Right ventricle myocardium (tissue), 1 donor: ENCODE data around the genes DNM1L, GXYLT1 and PUS7L.

DNA sequence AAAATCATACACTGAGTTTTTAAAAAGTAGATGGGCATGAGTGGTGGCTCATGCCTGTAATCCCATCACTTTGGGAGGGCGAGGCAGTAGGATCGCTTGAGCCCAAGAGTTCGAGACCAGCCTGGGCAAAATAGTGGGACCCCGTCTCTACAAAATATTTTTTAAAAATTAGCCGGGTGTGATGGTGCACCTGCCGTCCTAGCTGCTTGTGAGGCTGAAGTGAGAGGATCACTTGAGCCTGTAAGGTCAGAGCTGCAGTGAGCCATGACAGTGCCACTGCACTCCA is 128.8 kb upstream of the DNM1L start:
- PRO-cap, 2 experiments: no peak in any of the 2 experiments

DNA sequence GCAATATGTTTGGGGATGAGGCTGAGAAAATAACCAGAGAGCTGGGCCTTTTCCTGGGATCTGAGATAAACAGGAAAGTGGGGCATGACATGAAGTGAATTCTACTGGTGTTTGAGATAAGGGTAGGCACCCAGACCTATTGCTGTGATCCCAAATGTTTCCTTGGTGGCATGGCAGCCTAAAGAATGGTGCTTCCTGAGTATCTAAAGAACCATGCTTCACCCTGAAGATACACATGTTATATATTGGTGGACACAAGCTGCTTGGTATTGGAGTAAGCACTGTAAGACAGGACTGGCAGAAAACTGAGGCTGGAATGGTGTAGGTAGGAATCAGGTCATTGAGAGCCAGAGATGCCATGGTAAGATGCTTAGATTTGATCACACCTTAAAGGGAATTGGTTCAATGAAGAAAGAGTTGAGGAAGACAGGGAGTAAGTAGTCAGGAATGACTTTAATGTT is 50.3 kb upstream of the DNM1L start:
- PRO-cap, 2 experiments: no peak in any of the 2 experiments

DNA sequence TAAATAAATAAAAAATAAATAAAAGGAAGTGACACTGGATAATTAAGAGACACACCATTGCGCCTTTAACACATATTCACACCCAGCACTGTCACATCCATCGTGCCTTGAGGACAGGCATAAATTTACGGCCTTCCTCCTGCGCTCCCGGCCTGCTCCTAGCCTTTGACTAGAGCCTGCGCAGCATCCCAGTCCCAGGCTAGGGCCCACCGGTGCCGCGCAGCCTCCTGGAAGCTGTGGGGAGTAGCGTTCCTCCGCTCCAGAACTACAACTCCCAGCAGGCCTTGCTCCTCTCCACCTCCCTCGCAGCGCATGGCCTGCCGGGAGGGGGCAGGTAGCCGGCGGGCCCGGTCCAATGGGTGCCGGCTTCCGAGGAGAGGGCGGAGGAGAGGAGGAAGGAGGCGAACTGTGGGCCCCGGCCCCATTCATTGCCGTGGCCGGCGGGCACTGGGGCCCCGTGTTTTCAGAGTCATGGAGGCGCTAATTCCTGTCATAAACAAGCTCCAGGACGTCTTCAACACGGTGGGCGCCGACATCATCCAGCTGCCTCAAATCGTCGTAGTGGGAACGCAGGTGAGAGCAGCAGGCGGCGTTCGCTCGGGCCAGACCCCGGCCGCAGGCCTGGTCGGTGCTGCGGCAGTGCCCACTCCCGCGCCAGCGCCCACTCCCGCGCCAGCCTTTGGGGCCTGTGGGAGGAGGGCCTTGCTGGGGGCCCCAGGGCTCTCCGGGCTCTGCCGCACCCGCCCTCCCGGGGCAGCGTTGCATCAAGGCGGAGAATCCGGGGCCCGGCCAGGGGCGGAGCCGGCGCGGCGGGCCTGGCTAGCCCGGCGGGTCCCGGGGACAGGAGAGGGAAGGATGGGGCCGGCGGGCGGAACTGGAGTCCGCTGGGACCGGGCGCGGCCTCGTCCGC is at the start of gene DNM1L:
TSS of gene DNM1L (plus strand) at position 409 of the 910 bp plus-strand sequence.
- PRO-cap, 2 experiments: peak in 2 of 2 experiments; most common plus-strand start position 428 of the sequence (in 2); most common minus-strand start position 160 of the sequence (in 2)

DNA sequence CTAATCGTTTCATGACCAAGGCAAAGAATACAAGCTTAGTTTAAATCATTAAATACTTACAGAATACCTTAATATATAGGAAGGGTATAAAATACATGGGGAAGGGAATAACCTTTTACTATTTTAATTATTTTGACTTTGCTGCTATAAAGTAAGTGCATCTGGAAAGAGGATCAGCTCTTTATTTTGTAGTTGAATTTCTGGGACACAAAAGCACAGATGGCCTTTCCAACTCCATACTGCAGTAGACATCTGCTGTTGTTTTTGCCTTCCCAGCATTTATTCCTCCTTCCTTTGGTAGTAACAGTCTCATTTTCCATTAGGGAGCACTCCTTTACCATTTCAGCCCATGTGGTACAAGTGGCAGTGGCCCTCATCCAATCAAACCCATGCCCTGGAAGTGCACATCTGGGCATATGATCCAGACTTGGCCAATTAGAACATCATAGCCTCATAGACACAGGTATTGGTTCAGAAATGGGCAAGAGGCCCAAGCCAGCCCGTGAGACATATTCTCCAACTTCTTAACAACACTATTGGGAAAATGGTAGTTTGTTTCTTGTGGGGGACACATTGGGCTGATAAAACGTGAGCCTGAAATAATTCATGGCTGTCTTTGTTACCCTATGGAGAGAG is 64.7 kb upstream of the YARS2 start:
- PRO-cap, 2 experiments: no peak in any of the 2 experiments

DNA sequence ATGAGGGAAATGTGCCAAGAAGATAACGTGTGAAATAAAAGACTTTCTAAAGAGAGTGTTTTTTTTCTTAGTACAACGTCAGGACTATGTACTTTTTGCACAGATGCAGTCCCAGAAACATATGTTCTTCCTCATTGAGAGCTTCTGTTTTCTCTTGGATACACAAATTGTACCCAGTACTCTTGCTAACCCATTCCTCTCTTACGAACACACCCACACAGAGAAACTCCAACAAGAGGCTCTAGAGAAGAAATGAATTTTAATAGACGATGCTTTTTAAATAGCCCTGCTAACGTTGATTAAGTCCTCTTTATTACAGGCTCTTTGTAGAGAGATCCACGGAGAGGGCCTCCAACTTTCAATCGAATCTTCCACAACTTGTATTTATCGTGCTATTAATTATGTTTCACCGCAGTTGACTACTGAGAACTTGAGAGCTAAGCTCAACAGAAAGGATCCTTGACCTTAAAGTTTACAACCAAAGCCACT is 828 bp upstream of the PKP2 start:
- PRO-cap, 2 experiments: no peak in any of the 2 experiments

DNA sequence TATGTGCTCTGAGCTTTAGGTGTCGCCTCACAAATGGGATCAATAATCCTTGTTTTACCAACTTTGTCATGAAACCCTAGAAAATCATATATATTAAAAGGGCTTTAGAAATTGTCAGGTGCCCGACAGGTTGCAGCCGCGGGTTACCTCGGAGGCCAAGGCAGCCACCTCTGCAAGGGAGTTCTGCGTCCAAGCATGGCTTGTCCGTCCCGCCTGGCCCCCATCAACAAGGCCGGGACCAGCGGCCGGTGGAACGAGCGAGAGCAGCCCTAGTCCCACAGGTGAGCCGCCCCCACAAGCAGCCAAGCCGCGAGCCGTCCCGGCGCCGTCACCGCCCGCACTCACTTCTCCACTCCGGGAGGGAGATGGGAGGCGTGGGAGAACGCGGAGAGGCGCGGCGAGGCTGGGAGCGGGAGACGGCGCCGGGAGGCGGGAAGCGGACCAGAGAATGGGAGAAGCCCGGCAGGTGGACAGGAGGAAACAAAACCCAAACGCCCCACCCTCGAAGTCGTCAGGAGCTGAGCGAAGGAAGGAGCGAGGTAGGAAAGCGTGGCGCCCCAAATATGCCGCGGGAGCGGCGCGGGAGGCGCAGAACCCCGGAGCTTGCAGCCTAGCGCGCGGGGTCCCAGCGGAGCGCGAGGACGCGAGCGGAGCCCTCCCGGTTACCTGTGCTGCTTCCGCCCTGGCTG is 769 bp downstream of the SYT10 start:
- PRO-cap, 2 experiments: no peak in any of the 2 experiments

DNA sequence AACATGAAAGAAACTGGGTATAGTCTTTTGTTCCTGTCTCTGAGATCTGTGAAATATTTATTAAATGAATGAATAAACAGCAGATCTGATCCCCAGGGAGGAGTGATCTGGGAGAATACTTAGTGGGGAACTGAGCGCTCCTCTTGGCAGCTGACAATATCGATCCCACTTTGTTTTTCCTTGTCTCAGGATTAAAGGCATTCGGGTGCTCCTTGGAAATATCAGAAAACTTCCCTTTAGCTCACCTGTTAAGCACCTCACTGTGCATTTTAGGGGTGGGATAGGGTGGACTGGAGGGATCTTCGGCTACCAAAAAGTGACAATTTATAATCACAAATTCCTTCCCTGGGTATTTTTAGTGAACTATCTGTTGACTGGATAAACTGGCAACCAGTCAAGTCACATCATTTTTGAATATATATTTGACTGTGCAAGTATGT is 626 bp downstream of the ALG10B start:
- PRO-cap, 2 experiments: no peak in any of the 2 experiments

DNA sequence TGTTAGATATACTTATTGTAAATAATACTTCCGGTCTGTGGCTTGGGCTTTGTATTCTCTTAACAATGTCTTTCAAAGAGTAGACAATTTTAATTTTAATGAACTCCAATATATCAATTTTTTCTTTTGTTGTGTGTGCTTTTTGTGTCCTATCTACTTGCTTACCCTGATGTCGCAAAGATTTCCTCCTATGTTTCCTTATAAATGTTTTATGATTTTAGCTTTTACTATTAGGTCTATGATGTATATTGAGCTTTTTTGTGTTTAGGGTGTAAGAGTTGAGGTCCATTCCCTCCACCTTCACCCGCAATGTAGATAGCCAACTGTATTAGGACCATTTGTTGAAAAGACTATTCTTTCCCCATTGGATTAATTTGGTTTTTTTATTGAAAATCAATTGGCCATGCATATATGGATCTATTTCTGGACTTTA is 182.9 kb downstream of the C12orf40 start:
- PRO-cap, 2 experiments: no peak in any of the 2 experiments

- PRO-cap, 2 experiments: no peak in any of the 2 experiments
Observed at GRCh38 chr12:40002767-40003125, 103.1 kb downstream of the SLC2A13 start.

DNA sequence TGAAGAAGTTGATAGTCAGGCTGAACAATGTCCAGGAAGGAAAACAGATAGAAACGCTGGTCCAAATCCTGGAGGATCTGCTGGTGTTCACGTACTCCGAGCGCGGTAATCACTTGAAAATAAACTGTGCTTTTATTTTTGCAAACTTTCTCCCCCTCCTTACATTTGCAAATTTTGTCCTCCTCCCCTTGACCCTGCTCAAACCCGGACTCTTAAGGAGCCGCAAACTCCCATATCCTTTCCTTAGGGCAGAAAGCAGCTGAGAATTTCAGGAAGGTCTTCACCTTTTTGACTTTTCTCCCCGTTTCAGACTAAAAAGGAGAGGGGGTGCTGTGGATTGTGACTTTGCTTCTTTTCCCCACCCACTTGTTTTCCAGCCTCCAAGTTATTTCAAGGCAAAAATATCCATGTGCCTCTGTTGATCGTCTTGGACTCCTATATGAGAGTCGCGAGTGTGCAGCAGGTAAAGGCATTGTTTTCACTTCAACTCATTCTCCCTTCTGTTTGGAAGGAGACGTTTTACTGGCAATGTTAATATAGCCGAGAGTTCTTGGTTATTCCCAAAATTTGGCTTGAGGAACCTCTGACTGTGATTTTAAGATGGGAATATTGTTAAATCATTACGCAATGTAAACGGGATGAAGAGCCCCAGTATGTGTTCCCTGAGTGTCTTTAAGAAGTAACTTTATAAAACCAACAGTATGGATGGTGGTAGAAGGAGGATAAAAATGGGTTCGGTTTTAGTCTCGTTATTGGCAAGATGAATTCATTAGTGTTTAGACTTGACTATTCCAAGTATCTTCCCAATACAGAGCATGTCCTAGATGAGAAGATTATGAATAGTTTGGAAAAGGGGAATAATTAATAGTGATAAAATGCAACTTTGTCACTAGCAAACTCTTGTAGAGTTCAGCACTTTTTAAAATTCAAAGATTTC is 649 bp downstream of the LRRK2 start:
- PRO-cap, 2 experiments: no peak in any of the 2 experiments

- PRO-cap, 2 experiments: no peak in any of the 2 experiments
Observed at GRCh38 chr12:40293000-40293420, 68.2 kb downstream of the LRRK2 start.

GRCh38 chr12:40321897-40322555 is 97.2 kb downstream of the LRRK2 start:
- PRO-cap, 2 experiments: no peak in any of the 2 experiments

- PRO-cap, 2 experiments: no peak in any of the 2 experiments
Observed at GRCh38 chr12:40693074-40693999, 1.1 kb downstream of the CNTN1 start.

- PRO-cap, 2 experiments: no peak in any of the 2 experiments
Observed at GRCh38 chr12:41205186-41205751, 17.1 kb downstream of the PDZRN4 start.

DNA sequence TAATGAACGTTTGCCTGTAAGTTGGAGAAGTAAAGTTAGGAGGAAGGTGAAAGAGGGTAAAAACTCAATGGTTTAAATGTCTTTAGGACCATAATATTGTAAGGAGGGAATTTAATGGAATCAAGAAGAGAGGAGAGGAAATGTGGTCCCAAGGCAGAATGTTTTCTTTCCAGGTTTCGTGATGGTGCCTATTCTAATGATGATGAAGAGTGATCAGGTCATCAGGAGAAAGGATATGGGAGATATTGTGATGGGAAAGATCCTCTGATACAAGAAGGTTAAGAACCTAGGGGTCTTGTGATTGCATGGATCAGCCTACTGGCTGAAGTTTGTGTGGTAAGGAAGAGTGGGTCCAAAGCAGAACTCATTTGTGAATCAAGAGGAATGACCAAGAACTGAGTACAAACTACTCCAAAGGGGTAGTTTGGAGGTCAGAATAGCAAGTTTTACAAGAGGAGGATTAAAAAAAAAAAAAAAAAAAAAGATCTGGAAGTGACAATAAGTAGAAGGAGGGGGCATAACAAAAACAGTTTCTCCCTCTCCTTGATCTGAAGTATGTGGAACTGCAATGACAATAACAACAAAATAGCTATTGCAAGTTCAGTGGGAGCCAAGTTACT is 144.3 kb downstream of the PDZRN4 start:
- PRO-cap, 2 experiments: no peak in any of the 2 experiments

DNA sequence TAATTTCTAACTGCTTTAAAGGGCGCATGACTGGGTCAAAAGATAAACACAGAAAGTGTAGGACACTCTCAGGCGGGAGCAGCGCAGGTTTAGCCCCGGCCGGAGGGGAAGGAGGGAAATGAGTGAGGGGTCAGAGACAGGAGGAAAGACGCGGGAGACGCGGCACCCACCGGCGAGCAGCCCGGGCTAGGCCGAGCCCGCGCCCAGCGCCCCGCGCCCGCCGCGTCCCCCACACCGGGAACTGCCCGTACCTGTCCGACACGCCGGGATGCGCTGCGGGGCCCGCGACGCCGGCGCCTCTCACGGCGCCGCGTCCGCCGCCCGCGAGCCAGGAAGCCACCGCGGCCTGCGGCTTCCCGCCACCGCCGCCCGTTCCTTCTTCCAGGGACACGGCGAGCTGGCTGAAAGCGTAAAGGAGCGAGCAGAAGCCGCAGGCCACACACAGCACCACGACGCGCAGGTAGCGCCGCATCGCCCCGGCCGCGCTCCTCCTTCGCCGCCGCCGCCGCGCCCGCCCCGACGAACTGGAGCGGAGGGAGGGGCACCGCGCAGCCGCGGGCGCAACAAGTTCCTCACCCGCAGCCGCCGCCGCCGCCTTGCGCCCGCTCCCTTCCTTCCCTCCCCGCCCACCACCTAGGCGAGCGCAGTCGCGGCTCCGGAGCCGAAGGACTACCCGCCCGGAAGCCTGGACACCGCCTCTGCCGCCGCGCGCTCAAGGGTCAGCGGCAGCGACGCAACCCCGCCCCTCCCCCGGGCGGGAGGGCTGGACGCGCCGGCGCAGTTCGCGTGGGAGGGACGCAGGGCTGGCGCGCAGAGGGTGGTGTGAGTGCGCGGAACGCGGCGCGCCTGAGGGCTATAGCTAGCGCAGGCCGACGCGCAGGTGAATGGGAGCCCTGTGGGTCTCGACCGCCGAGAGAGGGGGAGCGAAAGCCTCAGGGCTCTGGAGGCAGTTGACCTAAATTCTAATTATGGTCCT is at the start of gene GXYLT1:
TSS of gene GXYLT1 (minus strand) at position 700 of the 976 bp plus-strand sequence.
- PRO-cap, 2 experiments: peak in 2 of 2 experiments; most common plus-strand start position 813 of the sequence (in 1); most common minus-strand start position 700 of the sequence (in 2)

DNA sequence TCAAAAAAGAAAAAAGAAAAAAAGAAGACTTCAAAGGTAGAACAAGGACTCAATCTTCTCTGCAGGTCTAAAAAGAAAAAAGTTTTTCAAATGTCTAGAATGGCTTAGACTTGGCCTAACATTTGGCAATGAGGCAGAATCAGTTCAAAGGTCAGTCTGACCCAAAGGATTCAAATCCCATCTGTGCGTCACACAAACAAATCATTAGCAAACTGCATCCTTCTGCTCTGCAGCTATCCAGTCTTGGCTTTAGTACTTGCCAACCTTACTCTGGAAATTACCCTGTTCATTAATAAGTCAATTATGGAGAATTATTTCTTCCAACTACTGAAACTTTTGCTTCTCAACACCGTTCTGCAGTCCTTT is 3.1 kb downstream of the YAF2 start:
- PRO-cap, 2 experiments: no peak in any of the 2 experiments

DNA sequence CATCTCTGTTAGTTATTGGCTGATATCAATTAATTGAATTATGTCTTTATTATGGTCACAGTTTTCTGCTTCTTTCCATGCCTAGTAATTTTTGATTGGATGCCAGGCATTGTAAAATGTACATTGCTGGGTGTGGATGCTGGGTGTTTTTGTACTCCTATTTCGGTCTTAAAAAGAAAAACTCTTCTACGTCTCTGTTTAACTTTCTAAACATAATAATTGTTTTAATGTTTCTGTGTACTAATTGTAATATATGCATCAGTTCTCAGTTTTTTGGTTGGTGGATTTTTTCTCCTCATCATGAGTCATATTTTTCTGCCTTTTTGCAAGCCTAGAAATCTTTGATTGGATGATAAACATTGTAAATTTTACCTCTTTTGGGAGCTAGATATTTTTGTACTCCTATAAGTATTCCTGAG is 296.2 kb upstream of the PRICKLE1 start:
- PRO-cap, 2 experiments: no peak in any of the 2 experiments

DNA sequence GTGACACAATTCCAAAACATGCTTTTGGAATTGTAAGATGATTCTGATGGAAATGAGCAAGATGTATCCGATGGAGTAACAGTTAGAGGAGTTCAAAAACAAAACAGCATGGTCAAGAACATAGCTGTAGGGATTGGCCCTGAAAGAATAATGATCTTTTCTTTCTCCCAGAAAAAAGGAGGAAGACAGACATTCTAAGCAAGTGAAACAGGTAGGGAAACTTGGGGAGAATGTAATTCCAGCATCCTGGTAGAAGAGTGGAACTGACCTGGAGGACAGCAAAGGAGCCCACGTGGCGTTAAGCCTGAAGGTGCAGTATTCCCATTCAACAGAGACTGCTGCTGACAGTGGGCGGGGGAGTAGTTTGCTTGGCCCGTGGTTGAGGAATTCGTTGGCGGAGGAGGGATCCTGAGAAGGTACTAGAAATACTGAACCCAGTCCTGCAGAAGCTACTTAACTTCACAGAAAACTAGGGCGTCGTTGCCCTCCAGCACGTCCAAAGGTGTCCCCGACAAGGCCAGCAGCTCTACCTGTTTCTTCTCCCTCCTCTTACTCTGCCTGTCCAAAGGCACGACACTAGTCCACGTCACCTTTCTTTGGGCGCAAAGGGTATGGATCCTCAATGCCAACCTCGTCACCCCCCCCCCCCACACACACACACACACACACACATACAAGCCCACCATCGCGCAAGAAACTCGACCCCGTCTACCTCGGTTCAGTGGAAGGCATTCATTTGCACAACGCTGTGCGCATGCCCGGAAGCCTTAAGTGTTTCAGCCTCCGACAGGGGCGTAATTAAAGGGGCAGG is at the start of gene PUS7L:
TSS of gene PUS7L (minus strand) at position 773 of the 811 bp plus-strand sequence.
- PRO-cap, 2 experiments: peak in 2 of 2 experiments; most common minus-strand start position 769 of the sequence (in 1)

GRCh38 chr12:43836684-43837015 is 769 bp downstream of the TMEM117 start:
- PRO-cap, 2 experiments: no peak in any of the 2 experiments